ENCODE results near the gene CCDC39.

DNA sequence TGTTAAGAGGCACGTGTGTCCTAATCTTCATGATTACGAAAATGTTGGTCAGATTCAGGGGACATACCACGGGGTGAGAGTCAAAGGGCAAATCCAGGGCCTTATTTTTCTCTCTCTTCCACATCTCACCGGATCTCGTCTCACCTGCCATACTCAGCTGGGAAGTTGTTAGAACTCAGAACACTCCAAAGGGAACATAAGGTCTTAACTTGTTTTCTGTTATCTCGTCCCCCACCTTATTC is 475.3 kb upstream of the TBL1XR1 start:
- PRO-cap = no peak
- RAMPAGE, long total RNA, 4 experiments = no peak in any of the 4 experiments

- PRO-cap = no peak
- RAMPAGE, long total RNA, 4 experiments = no peak in any of the 4 experiments
Observed at GRCh38 chr3:177726626-177727206, 529.4 kb upstream of the TBL1XR1 start.

- PRO-cap = no peak
- RAMPAGE, long total RNA, 4 experiments = no peak in any of the 4 experiments
Observed at GRCh38 chr3:179259735-179260483, 9.0 kb upstream of the KCNMB3 start.

- PRO-cap = no peak
- RAMPAGE, long total RNA, 4 experiments = no peak in any of the 4 experiments
Observed at GRCh38 chr3:179627095-179627945, 22.7 kb downstream of the NDUFB5 start.

GRCh38 chr3:179653784-179654102 is 903 bp downstream of the USP13 start:
- PRO-cap = no peak
- RAMPAGE, long total RNA, 4 experiments = no peak in any of the 4 experiments

DNA sequence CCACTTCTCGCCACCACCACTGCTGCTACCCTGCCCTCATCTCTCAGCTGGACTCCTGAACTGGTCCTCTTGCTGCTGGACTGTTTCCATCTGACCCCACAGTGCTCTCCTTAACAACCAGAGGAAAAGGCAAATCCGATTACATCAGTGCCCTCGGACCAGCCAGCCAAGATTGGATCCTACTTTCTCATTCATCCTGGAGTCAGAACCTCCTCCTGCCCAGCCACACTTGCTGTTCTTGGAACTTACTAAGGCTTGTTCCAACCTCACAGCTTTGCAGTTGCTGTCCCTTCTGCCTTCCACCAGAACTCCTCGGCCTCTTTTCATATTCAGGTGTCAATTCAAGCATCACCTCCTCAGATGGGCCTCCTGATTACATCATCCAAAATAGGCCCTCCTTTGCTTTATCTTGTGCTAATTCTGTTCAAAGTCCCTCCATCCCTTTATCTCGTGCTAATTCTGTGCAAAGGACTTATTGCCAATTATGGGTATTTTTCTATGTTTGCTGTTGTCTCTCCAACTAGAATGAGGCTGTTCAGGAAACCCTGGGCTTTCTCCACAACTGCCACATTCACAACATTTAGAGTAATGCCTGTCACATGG is 110.5 kb downstream of the PEX5L start:
- PRO-cap = no peak
- RAMPAGE, long total RNA, 4 experiments = no peak in any of the 4 experiments

DNA sequence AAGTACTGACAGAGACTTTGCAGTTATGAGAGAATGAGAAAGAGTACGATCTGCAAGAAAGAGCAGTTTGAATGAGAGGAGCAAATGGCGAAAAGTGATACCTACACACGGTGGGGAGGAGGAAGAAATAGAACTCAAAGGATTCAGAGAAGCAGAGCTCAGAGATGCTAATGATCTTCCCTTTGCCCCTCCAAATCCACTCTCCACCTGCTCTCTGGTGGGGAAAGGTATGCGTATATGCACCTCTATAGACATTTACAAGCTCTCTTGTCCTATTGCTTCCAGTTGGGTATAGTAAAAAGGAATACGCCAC is 123.3 kb upstream of the TTC14 start:
- PRO-cap = no peak
- RAMPAGE, long total RNA, 4 experiments = no peak in any of the 4 experiments

- PRO-cap = no peak
- RAMPAGE, long total RNA, 4 experiments = no peak in any of the 4 experiments
Observed at GRCh38 chr3:180607818-180608622, 6.1 kb downstream of the TTC14 start.

DNA sequence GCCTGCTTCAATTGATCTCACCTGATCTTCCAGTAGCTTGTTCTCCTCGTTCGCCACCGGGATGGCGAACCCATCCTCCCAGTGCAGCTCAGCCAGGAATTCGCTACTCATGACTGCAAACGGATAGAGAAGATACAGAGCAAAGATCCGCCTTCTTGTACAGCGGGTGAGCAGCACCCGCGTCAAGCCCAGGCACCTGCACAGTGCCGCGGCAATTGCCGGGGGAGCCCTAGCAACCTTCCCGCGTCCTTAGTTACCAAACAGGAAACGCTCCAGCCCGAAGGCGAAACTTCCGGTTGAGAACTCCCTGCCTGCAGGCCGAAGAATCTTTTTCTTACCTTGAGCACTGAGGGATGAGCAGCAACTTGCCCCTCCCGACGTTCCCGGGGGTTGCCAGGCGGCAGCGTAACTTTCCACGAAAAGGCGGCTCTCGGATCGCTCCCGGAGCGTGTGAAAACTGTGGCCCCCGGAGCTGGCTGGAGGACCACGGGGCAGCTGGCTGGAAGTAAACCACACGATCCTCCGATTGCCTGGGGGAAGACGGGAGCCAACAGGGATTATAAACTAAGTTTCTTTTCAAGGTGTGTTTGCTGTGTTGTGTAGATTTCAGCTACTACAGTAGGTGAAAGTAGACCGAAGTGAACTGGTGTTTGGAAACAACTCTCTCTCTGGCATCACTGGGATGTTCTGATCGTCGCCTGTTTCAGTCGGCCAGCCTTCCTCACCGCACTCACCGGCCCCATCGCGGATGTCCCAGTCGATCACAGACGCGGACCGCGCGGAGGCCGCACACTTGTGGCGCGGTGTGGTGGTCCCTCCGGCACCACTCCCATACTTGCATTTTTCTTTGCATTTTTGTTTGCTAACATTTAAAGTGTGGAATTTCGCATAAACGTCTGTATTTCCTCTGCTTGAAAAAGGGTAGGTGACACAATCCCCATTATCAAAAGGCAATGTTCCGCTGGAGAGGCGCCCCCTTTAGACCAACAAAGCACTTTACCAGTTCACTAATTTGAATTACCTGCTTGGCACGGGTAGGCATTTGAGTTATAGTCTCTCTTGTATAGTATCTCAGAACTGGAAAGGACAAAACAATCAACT is at the start of gene CCDC39:
Gene CCDC39, minus strand, starts transcription at position 220 of the 1,101 bp plus-strand sequence.
- PRO-cap = no peak
- RAMPAGE, long total RNA, 4 experiments = no peak in any of the 4 experiments

DNA sequence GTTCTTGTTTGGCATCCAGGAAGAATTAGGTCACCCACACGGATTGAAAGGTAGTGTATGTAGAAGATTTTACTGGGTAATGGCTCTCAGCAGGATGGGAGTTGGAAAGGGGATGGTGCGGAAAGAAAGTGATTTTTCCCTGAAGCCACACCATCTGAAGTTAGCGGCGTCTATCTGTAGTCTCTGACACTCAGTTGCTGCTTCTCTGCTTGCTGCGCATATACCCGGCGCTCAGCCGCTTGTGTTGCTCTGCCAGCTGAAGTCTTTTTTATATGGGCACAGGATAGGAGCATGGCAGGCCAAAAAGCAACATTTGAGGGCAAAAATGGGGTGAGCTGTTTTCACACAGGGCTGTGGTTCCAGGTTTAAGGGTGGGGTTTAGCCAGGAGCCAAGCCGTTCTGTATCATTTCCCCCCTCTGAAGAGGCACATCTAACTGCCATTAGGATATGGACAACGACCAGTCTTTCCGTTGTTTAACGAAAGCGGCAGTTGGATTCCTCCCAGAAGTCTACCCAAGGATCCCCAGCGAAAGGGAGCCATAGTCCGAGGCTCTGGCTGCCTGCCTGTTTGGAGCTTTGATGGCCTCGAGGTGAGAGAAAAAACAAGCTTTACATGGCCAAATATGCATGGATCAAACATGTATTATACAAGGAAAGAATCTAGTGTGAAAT is 44.1 kb upstream of the FXR1 start:
- PRO-cap = no peak
- RAMPAGE, long total RNA, 4 experiments = no peak in any of the 4 experiments

- PRO-cap = no peak
- RAMPAGE, long total RNA, 4 experiments = no peak in any of the 4 experiments
Observed at GRCh38 chr3:181727592-181728208, 16.0 kb downstream of the SOX2 start.

DNA sequence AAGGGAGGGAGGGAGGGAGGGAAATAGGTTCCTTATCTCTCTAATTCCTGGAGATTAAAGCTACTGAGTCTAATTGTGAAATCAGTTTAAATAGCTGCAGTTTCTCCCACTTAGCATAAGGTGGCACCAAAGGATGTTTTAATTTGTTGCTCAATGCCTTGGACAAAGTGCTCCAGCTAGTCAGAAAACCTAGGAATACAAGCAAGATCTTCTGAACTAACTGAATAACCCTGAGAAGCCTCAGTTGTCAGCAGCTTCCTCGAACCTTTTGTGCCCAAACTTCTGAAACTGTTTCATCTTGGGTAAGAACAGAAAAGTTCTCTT is 79.2 kb upstream of the ATP11B start:
- PRO-cap = no peak
- RAMPAGE, long total RNA, 4 experiments = no peak in any of the 4 experiments

GRCh38 chr3:182760517-182761121 is 32.7 kb upstream of the ATP11B start:
- PRO-cap = no peak
- RAMPAGE, long total RNA, 4 experiments = no peak in any of the 4 experiments

GRCh38 chr3:182895633-182896265 is 84.6 kb downstream of the DCUN1D1 start:
- PRO-cap = no peak
- RAMPAGE, long total RNA, 4 experiments = no peak in any of the 4 experiments

DNA sequence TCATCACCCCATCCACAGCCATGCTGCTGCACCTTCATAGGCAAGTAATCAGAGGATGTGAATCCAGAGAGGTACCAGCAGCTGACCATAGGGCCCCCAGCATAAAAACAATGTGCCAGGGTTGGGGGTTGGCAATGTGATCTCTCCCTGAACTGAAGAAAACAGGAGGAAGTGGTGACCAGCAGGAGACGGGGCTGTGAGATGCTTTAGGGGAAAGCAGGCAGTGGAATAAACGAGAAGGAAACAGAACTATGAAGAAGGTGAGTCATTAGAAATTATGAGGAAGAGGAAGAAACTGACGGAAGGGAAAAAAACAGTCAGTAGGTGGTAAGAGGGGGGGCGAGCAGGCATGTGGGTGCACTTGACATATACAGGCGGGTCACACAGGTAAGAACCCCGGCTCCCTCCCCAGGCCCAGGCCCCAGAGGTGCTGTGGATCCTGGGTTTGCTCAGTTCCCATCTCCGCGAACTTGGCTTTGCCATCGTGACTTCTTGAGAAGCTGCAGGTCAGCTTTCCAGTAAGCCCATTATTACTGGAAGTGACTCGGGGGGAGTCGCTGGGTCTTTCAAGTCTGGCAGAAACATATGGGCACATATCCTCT is 42.1 kb upstream of the B3GNT5 start:
- PRO-cap = no peak
- RAMPAGE, long total RNA, 4 experiments = no peak in any of the 4 experiments

GRCh38 chr3:183267054-183267718 is 14.1 kb downstream of the B3GNT5 start:
- PRO-cap = no peak
- RAMPAGE, long total RNA, 4 experiments = no peak in any of the 4 experiments

- PRO-cap = no peak
- RAMPAGE, long total RNA, 4 experiments = no peak in any of the 4 experiments
Observed at GRCh38 chr3:183449288-183449866, 21.0 kb upstream of the MCF2L2 start.

DNA sequence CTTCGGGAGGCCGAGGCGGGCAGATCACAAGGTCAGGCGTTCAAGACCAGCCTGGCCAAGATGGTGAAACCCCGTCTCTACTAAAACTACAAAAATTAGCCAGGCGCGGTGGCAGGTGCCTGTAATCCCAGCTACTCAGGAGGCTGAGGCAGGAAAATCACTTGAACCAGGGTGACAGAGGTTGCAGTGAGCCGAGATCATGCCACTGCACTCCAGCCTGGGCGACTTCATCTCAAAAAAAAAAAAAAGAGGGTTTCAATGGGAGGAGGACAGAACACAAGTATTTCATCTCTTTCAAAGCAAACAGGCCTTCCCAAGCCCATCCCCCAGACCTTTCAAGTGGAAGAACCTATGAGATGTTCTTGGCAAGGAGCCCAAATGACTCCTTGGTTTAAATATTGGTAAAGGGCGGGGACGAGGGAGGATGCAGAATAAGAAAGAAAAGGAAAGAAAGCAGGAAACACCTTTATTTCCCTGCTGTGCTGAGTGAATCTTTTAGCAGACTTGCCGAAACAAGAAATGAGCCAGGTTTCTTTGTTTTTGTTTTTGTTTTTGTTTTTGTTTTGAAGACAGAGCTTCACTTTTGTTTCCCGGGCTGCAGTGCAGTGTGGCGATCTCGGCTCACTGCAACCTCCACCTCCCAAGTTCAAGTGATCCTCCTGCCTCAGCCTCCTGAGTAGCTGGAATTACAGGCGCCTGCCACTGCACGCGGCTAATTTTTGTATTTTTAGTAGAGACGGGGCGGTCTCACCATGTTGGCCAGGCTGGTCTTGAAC is 62.3 kb upstream of the MCF2L2 start:
- PRO-cap = no peak
- RAMPAGE, long total RNA, 4 experiments = no peak in any of the 4 experiments

DNA sequence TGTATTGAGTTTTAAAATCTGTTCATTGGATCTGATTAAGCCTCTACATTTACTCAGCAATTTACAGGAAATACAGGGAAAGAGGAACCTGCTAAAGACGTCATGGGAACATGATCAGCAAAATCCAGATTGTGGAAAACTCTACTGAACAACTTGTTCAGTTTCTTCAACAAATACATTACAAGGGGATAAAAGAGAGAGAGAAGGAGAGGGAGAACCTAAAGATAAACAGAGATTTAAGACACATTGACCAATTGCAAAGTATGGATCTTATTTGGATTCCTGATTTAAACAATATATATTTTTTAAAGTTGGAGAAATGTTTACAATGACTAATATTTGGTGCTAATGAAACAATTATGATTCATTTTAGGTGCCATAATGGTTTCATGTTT is 46.6 kb downstream of the KLHL6 start:
- PRO-cap = no peak
- RAMPAGE, long total RNA, 4 experiments = no peak in any of the 4 experiments

DNA sequence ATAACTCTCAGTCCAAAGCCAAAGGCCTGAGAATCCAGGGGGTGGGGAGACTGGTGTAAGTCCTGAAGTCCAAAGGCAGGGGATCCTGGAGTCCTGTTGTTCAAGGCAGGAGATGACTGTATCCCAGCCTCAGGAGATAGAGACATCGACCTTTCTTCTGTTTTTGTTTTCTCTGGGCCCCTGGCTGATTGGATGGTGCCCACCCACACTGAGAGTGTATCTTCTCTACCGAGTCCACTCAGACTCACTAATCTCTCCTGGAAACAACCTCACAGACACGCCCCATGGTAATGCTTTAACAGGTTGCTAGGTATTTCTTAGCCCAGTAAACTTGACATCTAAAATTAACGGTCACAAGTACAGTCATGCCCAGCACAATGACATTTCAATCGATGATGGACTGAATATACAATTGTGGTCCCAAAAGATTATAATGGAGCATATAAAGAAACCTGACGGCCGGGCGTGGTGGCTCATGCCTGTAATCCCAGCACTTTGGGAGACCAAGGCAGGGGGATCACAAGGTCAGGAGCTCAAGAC is 1.5 kb upstream of the KLHL6 start:
- PRO-cap = no peak
- RAMPAGE, long total RNA, 4 experiments = no peak in any of the 4 experiments